ENCODE measurements around the gene ARHGEF10L.

DNA sequence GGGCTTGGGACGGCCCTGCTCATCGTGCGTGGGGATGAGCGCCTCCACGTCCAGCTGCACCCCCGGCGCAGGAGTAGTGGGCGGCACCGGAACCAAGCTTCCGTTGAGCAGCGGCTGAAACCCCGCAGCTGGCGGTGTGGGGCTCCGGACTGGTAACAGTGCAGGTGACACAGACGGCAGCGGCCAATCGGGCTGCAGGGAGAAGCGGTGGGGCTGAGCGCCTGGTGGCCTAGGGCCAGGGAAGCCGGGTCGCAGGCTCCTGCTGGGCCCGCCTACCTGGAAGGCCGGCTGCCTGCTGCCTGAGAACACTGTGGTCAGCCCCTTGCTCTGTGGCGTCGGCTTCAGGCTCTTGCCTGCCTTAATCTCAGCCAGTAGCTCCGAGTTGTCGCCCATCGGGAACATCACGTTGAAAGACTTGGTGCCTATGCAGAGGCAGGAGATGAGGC, 225.2 kb upstream of the CROCC start:
- PRO-cap, result no peak

- PRO-cap, result no peak
These were observed 186.4 kb upstream of the CROCC start for GRCh38 chr1:16735420-16735619.

GRCh38 chr1:16948135-16949032, 26.7 kb downstream of the CROCC start:
- PRO-cap, result no peak

DNA sequence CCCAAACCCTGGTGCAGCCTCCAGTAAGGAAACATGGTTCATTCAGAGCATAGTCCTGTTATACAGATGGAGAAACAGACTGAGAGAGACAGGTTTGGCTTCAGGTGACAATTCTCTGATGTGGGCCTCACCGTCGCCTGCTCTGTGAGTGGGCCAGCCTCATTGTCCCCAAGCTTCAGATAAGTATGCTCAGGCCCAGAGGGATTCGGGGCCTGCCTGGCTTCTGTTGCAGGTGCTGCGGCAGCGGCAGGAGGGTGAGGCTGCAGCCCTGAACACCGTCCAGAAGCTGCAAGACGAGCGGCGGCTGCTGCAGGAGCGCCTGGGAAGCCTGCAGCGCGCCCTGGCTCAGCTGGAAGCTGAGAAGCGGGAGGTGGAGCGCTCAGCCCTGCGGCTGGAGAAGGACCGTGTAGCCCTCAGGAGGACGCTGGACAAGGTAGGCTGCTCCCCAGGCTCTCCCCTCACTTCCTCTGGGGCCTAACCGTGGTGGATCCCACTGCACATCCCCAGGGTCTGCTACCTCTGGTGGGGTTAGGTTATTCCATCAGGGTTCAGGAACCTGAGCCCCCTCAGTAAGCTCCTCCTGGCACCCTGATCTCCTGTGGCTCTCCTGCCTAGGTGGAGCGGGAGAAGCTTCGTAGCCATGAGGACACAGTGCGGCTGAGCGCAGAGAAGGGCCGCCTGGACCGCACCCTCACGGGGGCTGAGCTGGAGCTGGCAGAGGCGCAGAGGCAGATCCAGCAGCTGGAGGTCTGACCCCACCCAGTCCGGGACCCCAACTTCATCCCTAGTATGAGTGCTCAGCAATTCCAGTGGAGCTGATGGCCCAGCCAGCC, 10.2 kb downstream of the MFAP2 start:
- PRO-cap, result no peak

DNA sequence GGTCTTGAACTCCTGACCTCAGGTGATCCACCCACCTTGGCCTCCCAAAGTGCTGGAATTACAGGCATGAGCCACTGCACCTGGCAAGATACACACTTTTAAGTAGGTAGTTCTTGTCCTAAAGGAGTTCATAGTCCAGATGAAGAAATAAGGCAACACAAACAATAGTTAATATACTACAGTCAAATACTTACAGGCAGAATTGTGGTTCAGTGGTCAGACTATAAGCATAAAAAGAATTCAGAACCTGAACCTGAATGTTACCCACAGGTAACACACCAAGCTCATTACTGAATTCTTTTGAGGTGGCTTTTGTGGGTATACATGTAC, 1.8 kb downstream of the SDHB start:
- PRO-cap, result no peak

DNA sequence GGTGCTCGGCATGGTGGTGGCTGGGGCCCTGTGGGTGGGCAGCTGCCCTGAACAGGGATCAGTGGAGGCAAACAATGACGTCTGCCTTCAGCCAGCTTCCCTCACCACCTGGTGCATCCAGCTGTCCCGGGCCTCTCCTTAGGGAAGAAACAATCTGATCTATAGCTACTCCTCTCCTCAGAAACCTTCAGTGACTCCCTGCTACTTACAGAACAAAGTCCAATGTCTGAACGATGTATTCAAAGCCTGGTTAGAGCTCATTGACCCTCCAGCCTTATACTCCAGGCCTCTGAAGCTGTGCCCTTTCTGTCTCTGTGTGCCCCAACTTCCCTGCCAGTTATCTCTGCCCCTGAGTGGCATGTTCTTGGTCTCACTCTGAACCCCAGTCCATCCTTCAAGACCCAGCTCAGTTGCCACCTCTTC, 6.6 kb downstream of the PADI2 start:
- PRO-cap, result no peak

- PRO-cap, result no peak
These were observed 16.2 kb upstream of the PADI6 start for GRCh38 chr1:17355801-17356222.

DNA sequence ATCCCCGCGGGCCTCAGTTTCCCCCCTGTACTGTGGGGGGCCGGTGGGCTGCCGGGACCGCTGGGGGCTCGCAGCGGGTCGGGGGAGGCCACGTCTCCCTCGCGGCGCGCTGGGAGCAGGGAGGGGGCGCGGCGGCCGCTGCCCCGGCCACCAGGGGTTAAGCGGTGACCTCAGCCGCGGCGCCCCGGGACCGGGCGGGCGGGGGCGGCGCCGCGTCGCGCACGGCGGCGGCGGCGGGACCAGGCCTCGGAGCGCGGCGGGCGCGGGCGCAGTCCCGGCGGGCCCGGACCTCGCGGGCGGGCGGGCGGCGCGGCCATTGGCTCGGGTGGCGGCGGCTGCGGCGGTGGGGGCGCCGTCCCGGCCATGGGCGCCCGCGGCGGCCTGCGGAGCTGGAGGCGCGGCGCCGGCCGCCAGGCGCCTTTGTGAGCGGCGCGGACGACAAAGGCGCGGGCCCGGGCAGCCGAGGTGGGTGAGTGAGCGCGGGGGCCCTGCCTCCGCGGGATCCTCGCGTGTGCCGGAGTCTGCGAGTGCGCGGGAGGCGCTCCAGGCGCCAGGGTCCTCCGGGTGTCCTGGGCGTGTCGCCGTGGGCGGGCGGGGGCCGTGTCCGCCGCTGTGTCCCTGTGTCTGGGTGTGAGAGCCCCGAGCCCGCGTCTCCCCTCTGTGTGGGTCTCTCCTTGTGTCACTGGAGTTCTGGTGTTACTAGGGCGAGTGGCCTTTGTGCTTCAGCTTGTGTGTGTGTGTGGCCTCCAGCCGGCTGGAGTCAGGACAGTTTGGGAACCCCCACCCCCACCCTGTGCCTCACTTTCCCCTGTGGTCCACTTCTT, at the start of gene ARHGEF10L:
Gene ARHGEF10L, plus strand, starts transcription at position 213 of the 824 bp plus-strand sequence.
- PRO-cap, result unidirectional peak, plus-strand start at position 222 of the sequence

DNA sequence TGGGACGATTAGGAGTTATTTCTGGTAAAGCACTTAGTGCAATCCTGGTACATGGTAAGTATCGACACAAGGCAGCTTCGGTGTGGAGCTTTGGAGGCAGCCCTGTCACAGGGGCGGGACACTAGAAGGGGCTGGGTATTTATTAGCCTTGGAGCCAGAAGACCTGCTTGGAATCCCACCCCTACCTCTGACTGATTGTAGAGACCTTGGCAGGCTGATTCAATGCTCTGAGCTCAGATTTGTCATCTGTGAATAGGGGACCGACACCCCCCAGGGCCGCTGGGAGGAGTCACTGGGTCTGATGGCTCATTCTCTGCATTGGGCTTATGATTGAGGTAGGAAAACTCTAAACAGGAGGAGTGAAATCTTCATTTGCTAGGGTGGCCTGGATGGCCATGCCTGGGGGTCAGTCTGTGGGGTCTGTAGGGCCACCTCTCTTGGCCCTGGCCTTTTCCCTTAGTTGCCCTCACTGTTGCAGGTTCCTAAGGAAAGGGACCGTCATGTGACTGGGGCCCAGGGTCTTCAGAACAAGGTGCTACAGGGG, 19.8 kb downstream of the ARHGEF10L start:
- PRO-cap, result no peak

GRCh38 chr1:17563643-17564432, 24.3 kb downstream of the ARHGEF10L start:
- PRO-cap, result no peak

DNA sequence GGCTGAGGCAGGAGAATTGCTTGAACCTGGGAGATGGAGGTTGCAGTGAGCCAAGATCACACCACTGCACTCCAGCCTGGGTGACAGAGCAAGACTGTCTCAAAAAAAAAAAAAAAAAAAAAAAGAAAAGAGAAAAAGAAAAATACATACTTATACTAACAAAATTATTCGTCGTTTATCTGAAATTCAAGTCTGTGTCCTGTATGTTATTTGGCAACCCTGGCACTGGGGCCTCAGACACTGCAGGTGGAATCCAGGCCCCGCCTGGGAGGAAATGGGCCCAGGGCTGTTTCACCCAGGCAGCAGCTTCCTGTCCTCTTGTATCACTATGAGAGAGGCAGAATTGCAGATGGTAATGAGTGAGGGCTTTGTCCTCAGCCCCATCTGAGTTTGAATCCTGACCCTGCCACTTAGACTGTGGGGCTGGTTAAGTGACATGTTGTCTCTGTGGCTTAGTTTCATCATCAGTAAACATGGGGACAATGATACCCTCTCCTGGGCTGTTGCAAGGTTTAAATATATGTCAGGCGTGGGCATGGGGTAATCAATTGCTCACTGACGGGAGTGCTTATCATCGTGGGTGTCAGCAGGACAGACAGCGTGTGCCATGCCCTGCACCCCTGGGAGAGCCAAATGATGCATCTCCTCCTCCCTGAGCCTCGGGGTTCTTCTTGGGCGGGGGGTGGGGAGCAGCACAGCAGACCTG, 41.9 kb downstream of the ARHGEF10L start:
- PRO-cap, result unidirectional peak, minus-strand start at position 227 of the sequence

- PRO-cap, result no peak
These were observed 44.0 kb downstream of the ARHGEF10L start for GRCh38 chr1:17583441-17584006.

GRCh38 chr1:17617710-17618145, 78.2 kb downstream of the ARHGEF10L start:
- PRO-cap, result no peak

DNA sequence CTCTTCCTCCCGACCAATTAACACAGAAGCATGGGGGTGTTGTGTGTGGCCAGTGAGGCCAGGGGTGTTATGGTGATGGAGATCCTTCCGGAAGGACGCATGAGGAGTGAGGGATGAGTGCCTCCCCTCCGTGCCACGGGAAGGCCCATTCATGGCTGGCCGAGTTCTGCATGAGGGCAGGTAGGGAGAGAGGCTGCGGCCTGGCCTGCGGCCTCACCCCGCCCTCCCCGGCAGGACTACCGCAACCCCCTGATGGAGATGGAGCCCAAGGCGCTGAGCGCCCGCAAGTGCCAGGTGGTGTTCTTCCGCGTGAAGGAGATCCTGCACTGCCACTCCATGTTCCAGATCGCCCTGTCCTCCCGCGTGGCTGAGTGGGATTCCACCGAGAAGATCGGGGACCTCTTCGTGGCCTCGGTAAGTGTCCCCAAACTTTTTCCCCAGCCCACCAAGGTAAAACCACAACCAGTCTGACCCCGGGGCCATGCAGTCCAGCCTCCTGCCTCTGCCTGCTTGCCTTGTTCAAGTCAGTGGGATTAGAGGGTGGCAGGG, 83.3 kb downstream of the ARHGEF10L start:
- PRO-cap, result no peak

GRCh38 chr1:17629839-17630567, 90.5 kb downstream of the ARHGEF10L start:
- PRO-cap, result bidirectional peak, plus-strand start at chr1:17630324, minus-strand start at chr1:17630137

- PRO-cap, result no peak
These were observed 11.7 kb downstream of the IGSF21 start for GRCh38 chr1:18119351-18119737.

DNA sequence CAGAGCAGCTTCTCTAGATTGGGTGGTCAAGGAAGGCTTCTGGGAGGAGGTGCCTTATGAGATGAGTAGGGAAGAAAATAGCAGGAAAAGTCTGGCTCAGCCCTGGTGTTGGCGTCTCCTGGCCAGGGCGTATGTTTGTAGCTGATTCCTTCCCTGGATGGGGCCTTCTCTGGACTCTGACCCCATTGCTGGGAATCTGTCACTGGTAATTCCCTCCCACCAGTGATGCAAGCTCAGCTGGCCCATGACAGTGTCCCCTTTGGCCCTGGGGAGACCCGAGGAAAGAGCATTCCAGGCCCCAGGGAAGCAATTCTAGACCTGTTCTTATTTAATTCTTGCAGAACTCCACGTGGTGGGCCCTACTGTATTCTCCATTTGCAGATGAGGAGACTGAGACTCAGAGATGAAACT, 20.7 kb downstream of the IGSF21 start:
- PRO-cap, result no peak

- PRO-cap, result no peak
These were observed 16.2 kb upstream of the KLHDC7A start for GRCh38 chr1:18464222-18465145.

DNA sequence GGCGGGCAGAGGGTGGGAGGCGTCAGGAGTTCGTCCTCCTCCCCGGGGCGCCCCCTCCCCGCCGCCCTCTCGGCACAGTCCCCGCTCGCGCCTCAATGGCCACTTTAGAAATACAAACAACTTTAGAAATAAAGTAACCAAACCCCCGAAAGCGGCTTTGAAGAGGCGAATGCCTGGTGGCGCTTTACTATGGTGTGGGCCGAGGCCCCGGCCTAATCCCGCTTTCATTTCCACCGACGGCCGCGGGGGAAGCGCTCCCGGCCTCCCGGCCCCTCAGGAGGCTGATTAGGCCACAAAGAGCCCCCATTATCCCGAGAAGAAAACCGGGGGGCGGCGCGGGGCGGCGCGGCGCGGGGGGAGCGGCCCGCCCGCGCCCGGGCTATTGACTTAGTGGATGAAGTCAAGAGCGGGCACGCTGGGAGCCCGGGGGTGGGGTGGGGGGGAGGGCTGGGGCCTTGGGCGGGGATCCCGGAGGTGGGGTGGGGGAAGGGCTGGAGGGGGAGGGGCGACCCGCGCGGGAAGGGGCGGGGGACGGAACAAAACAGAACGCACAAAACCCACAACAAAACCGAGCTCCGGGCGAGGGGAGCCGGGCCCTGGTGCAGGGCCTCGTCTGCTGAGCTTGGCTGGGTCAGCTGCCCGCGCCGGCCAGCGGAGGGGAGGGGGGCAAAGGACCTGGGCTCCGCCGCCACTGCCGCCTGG, 16.0 kb downstream of the PAX7 start:
- PRO-cap, result no peak

GRCh38 chr1:18914847-18915331, 12.5 kb upstream of the ALDH4A1 start:
- PRO-cap, result no peak

All from vermiform appendix (tissue), 1 donor.